Metanephros (tissue), 2 donors: Measurements from ENCODE around the genes CLTB, EIF4E1B and HK3.

GRCh38 chr5:173920927-173921827 is 33.0 kb downstream of the CPEB4 start:
- RAMPAGE, long total RNA, result no peak

DNA sequence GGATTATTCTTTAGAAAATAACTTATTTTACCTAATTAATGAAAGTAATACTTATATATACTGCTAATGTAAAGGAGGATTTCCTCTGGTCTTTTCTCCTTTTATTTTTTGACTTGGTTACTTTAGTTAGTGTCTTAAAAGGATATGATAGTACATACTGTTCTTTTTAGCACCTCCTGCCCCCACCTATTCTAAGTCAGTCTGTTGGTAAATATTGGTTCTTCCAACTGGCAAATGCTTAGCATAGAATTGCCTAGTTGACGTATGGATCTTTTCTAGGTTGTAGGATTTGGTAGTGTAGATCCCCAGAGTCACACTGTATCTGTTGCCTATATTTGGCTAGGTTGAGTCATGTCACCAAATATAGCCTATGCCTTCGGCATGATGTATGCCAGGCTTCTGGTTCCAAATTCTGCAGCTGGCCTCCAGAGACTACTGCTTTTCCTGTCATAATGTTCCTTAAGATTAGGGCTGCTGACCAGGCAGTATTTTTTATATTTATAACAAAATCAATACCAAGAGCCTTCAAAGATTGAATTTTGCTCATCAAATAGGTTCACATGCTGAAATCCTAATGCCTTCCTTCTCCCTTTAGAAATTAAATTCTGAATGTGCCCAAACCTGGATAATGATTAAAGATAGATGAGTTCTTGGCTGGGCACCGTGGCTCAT is 38.2 kb downstream of the CPEB4 start:
- RAMPAGE, long total RNA, result no peak

DNA sequence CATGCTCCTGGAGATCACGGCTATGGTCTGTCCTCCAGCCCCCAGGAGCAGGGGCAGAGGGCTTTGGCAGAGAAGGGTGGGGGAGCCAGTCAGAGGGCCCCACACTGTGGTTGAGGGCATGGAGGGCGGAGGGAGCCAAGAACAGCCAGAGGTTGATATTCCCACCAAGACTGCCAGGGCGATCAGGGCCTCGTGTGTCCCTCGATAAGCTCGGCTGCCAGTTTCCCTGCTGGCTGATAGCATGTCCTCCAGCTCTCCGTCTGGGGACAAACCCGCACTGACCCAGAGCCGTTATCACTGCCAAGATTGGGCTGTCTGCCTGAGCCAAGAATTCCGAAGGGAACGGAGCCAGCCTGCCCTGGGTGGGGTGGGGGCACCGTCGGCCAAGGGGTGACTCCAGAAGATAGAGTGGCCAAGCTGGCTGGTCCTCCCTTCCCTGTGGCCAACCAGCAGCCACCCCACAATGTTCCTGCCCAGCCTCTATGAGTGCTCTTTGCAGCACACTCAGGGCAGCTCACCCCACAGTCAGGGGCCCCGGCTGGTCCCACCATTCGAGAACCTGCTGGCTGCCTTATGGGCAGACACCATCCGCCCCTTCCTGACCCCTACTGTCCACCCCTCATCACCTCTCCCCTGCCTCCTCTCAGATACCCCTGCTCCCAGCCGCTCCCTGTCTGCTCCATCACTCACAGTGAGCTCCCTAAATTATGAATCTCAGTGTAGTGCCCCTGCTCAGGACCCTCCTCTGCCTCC is 29.4 kb downstream of the HRH2 start:
- RAMPAGE, long total RNA, result no peak

DNA sequence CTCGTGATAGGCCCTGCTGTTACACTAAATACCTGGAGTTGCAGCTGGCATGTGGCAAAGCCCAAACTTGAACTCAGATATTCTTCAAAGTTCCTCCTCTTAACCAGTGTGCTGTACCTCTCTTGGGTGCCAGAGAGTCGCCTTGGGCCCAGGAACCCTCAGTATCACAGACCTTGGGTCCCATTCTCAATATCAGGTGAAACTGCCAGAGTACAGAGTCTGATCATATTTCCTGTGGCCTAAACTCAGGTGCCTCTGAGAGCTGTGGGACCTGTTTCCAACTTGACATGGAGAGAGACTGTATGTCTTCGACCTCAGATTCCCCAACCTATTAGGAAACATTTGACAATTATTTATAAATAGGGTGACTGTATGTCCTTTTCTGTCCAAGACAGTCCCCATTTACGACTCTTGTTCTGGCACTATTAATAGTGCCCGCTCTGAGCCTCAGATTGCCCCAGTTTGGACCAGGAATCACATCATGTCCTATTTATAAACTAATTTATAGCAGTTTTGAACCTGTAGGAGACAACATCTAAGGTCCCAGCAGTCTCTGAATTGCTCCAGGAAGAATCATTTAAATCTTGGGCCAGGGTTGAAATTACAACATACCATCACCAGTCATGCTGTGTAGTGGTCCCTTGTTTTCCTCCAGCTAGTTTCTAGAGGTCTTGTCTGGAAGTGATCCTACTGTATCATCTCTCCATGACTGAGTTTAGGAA is 5.1 kb downstream of the ARL10 start:
- RAMPAGE, long total RNA, result no peak

DNA sequence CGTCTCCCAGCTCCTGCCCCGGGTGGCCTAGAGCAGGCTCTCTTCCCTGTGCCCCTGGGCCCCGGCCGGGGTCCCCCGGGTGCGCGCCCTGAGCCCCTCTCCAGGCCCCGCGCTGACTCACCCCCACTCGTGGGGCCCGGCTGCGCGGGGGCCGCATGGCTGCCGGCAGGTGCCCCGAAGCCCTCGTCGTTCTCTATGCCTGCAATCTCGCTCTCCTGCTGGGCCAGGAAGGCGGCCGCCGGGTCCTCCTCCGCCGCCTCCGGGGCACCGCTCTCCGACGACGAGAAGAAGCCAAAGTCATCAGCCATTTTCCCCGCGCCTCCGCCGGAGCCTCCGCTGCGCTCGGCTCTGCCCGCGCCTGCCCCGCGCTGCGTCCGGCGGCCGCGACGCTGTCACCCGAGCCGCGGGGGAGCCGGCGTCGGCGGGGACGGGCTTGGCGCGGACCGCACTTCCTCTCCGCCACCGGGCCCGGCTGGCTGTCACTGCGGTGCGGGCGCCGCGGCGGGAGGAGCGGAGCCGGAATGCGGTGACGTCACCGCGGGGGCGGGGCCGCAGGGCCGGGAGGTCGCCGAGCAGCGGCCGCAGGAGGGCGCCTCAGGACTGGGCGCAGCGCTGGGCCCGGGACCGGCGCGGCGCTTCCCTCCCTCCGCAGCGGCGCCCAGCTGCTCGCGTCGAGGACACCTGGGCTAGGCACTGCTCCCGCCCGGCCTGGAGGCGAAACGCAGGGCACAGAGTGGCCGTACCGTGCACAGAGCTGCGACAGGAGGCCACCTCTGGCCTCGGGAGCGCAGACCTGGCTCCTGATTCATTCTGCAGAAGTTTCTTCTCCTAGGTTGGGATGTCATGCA is at the start of gene CLTB:
Gene CLTB (minus strand): TSS at position 484 of the 848 bp plus-strand sequence.
- RAMPAGE, long total RNA, result no peak

DNA sequence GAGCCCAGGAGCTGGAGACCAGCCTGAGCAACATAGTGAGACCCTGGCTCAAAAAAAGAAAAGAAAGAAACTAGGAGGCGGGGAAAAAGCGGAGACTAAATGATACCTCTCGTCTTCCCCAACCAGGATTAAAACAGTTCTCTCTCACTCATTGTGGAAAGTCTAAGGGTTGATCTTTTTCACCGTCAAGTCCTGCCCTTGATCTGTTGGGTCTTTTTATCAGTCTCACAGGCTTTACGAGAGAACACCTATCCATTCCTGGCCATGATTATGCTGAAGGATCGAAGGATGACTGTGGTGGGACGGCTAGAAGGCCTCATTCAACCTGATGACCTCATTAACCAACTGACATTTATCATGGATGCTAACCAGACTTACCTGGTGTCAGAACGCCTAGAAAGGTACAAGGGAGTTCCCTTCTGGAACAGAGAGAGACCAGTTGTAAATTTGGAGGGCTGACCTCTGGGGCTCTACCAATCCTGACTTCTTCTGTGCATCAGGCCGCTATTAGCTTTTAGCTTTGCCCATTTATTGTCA is 40.9 kb downstream of the RNF44 start:
- RAMPAGE, long total RNA, result no peak

DNA sequence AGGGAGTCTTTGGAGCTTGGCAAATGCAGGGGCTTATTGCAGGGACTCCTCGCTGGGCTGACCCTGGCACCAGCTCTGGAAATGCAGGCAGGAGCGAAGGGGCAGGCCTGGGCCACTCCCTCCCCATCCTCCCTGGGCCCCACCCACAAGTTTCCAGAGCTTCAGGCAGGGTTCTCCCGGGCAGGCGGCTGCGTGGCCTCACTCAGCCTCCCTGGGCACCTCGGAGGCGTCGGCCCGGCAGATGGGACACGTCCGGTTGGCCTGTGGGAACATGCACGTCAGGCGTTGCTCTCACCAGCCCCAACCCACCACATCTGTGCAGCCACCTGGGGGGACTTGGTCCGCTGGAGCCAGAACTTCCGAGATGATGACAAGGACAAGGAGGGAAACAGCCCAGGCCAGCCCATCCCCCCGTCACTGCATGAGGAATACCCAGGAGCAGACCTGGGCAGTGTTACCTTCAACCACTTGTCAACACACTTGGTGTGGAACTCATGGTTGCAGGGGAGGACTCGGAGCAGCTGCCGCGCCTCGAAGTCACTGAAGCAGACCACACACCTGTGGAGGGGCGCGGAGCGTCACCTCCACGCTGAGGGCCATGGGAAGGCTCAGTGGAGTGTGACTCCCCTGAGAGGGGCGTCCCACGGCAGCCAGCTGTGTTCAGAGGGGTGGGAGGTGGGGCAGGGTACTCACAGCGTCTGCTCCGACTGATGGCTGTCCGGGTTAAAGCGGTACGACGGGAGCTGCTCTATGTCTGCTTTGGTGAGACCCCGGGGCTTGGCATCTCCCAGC is 8.2 kb downstream of the RNF44 start:
- RAMPAGE, long total RNA, result no peak

- RAMPAGE, long total RNA, result no peak
Measured at GRCh38 chr5:176529622-176530383, 7.4 kb downstream of the RNF44 start.

DNA sequence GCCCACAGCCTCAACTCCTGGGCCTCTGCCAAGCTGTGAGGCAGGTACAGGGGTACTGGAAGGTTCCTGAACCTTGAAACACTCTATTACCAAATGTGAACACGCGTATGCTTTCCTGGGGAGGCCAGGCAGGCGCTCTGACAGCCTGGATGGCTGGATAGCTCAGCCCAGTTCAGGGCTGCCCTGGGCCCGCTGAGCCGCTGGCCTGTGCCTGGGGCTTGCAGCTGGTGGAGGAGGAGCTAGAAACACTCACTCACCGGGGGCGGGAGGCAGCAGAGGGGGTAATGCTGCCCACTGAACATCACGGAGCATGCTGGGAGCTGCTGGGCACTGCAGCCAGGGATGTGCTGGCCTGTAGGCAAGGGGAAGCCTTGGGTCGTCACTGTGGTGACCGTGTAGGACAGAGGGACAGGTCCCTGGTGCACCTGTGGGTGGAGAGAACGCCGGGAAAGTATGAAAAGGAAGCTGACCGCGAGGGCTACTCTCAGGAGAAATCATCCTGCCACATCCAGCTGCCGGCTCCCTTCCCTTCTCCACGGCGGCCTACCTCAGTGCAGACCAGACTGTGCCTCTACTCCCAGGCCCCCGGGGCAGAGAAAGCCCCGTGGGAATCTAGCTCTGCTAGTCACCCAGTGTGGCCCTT is 5.9 kb downstream of the RNF44 start:
- RAMPAGE, long total RNA, result no peak

GRCh38 chr5:176536006-176536371 is 1.2 kb downstream of the RNF44 start:
- RAMPAGE, long total RNA, result no peak

- RAMPAGE, long total RNA, result no peak
Measured at GRCh38 chr5:176540723-176541126, 3.5 kb upstream of the RNF44 start.

DNA sequence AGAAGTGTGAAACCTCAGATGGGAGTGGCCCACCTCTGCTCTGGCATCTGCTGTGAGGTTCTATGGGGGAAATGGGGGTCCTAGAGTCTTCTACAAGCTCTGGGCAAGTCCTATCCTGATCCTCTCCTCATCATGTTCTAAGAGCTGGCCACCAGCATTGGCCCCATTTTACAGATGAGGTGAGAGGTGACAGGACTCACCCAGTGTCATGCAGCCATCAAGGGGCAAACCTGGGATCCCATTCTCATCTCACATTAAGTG is 3.9 kb upstream of the RNF44 start:
- RAMPAGE, long total RNA, result no peak

- RAMPAGE, long total RNA, result no peak
Measured at GRCh38 chr5:176541388-176542098, 4.3 kb upstream of the RNF44 start.

- RAMPAGE, long total RNA, result no peak
Measured at GRCh38 chr5:176542903-176543758, 5.9 kb upstream of the RNF44 start.

DNA sequence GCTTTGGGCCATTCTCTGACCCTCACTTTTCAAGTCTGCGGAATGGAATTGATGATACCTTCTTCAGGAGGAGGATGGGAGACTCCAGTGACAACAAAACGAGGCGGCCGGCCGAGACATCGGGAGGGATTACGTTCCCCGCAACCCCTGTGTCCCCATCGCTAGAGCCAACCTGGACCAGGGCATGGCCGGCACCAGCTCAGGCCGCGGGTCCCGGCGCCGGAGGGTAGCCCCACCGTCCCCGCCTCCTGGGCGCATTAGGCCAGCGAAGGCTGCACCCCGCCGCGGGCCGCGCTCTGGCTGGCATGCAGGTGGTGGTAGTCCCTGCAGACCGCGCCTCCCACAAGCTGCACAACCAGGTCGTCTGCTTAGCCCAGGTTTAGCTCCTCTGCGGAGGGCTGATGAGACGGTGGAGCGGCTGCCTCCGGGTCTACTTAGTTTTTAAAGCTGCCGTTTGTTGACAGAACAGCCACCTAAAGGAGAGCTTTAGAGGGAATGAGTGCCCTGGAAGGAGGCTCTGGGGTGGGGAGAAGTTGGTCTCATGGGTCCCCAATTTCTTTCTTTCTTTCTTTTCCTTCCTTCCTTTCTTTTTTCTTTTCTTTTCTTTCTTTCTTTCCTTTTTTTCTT is 5.3 kb upstream of the CDHR2 start:
- RAMPAGE, long total RNA, result no peak

DNA sequence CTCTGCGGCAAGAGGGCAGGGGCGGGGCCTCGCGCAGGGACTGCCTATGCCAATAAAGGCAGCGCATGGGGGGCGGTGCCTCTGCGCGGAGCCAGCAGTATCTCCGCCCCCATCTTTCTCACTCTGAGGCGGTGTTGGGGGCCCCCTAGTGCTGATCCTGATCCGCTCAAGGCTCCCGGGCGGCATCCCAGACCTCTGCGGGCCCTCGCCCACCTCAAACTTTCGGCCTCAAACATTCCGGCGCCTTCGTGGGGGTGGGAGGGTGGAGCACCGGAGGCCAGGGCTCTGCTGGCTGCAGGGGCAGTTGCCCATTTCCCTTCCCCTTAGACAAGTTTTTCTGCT is 9.3 kb upstream of the GPRIN1 start:
- RAMPAGE, long total RNA, result no peak

- RAMPAGE, long total RNA, result no peak
Measured at GRCh38 chr5:176630448-176631053, at the start of gene EIF4E1B. TSS of gene EIF4E1B (plus strand) at chr5:176630675.

DNA sequence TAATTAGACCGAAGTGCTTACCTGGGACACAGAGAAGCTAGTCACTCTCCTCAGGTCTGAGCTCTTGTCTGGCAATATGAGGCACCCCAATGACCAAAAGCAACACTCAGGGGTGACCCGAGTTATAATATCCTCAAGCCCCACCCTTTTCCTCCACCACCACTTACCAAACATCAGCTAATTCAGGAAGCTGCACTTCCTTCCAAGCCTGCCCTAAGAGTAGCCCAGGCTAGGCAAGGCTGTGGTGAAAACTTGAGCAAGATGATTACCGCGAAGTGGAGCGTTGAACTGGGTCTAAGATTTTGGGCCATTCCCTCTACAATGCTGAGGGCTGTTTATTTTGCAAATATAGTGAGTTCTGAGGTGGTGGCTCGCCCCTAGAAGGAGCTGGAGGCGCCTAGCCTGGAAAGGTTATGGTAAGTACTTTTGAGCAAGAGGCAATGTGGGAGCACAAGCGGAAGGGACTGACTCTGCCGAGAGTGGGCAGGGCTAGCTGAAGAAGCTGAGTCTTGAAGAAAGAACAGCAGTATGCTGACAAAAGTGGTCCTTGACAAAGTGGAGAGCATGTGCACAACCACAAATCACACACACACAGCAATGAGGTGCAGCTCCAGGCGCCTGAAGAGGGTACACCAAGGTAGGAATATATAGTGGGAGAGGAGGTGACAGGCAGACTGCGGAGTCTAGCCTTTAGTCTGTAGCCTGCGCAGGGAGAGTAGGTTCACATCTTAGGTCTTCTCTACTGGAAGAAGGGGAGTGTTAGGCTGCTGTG is at the start of gene HK3:
Gene HK3 (minus strand): TSS at position 101 of the 772 bp plus-strand sequence.
- RAMPAGE, long total RNA, result no peak

DNA sequence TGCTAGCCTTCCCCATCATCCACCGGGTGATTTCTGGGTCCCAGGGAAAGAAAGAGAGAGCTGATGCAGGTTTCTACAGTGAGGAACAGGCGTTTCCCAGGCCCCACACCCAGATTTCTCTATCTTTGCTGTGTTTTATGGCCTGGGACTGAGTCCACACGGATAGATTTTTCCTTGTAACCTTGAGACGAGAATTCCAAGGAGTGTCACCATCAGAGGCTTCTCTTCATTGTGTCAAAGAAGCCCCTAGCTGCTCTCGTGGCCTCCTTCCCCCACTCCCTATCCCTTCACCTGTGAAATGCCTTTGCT is 21.2 kb upstream of the FGFR4 start:
- RAMPAGE, long total RNA, result no peak

- RAMPAGE, long total RNA, result no peak
Measured at GRCh38 chr5:177131592-177132177, 1.9 kb upstream of the NSD1 start.